Endodermal cell (in vitro differentiated cells): Measurements from ENCODE around the gene BCOR.

DNA sequence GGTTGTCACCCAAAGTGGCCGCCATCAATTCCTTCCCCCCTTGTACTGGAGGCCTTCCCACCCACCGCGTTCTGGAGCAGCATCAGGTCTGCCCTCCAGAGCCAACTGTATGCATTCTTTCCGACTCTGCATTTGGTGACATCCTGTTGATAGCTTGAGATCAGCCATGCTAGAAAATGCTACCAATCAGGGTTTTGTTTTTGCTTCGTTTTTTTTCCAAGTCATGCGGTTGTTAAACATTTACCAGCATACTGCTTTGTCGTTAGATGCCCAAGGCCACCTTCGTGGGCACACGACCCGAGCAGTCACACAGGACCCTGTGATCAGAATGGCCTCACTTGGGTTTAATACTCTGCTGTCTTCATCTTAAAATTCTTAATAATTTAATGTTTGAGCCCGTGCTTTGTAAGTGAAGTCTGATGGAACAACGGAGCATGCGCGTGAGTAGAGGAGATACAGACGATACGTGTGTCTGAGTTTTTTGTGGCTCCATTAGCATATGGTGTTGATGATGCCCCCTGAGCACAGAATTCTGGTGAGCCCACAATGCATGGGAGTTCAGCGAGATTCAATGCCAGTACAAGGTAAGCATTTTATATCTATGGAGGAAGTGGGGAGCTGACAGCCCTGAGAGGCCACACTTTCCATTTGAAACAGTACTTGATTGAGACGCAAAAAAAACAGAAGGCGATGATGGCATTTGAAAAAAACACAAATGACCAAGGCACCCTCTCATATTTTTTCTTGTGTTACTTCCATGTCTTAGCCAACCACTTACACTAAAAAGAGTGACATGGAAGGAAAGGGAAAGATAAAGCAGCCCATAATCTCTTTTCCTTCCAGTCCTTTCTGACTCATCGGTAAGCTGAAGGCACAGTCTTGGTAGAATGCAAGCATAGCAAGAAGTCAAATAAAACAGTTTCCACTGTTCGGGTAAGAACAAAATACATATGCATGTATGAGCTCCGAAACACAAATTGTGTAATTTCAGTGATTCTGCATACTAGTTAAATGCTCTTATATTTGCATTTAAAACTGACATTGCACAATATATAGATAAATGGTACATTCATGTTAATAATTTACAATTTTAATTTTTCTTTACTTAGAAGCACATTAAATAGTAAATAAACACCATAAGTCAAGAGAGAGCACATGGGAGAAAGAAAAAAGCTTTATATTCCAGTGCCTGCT, 323.5 kb downstream of the BCOR start:
- PRO-cap: no peak

DNA sequence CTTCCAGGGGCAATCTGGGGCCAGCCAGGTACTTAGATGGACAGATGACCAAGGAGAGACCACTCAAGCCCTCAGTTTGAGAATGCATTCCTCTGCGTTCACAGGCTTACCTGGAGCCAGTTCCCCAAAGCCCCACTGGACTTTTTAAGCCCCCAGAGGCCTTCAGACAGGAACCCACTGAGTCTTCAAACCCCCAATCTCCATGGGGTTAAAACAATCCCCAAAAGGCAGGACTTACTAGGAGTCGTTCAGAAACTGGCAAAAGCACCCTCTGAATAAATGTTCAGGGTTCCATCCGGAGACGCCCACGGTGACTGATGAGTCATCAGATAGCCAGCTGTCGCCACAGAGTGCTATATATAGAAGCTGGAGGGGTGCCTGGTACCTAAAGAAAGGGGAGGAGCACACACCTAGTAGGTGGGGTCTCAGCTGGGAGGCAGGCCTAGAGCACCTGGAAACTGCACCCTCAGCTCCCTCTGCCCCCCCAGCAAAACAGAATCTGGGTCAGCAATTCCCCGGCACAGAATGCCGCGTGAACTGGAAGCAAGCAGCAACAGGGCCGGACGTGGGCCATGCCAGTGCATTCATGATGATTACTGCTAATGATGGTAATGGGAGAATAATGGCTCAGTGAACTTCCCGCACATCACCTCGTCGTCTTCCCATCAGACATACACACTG, 242.1 kb downstream of the BCOR start:
- PRO-cap: no peak

GRCh38 chrX:39905380-39906080, 192.2 kb downstream of the BCOR start:
- PRO-cap: no peak

DNA sequence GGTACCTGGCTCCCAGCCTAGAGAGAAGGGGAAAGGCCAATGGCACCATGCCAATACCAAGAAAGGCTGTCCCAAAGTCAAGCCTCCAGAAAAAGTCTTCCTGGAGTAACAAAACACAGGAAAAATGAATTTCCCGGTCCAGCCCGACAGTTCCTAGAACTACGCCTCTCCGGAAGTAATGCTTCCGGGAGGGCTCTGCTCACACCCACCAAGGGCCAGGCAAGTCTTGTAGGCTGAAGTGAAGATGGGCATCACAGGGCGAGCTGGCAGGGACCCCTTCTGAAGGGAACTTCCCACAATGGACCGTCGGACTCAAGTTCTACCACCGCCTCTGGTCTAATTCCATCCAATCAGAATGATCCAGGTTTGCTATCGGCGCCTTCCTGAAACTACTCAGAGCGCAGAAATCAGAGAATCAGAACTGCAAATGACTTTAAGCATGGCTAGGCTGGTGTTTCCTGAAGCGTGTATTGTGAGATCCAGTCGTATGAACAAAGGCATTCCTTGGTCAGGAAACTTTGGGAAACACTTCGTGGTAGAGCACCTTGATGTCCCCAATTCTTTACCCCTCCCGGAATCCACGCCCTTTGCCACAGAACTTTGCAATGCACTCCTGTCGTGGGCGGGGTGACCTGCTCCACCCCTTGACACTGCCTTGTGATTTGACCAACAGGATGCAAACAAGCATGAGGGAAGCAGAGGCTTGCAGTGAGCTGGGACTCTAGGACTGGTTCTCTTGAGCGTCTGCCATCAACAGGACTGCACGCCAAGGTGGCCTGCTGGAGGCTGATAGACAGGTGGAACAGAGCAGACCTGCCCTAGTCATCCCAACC, 127.8 kb downstream of the BCOR start:
- PRO-cap: no peak

- PRO-cap: no peak
These were observed 9.9 kb downstream of the BCOR start for GRCh38 chrX:40087629-40088467.

- PRO-cap: bidirectional peak, plus-strand start at chrX:40097605, minus-strand start at chrX:40097475; bidirectional peak, plus-strand start at chrX:40097690, minus-strand start at chrX:40097615; bidirectional peak, plus-strand start at chrX:40098163, minus-strand start at chrX:40097958
These were observed at the start of gene BCOR for GRCh38 chrX:40097137-40098049. BCOR (minus strand) TSS chrX:40097958.

GRCh38 chrX:40141232-40141521, 43.4 kb upstream of the BCOR start:
- PRO-cap: unidirectional peak, minus-strand start at chrX:40141293

DNA sequence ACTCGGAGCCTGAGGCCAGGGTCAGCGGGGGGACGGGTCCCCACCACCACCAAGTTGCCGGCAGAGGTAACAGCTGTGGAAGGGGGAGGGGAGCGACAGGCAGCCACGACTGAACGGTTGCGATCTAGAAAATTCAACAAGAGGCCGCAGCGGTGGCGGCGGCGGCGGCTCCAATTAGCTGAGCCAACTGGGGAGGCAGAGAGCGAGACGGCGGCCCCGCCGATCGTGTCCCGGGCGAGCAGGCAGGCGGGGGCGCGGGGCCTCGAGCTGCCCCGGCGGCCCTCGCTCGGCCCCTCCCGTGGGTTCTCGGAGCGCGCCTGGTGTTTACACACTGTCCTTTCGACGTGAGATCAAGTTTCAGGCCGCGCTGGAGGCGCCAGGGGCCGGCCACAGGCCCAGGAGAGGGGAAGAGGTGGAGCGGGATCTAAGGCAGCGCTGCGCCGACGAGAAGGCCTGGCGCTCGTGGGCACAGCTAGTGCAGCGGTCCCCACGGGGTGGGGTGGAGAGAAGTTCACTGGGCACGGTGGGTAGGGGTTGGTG, 53.9 kb upstream of the BCOR start:
- PRO-cap: no peak

GRCh38 chrX:40168794-40169013, 70.9 kb upstream of the BCOR start:
- PRO-cap: no peak

DNA sequence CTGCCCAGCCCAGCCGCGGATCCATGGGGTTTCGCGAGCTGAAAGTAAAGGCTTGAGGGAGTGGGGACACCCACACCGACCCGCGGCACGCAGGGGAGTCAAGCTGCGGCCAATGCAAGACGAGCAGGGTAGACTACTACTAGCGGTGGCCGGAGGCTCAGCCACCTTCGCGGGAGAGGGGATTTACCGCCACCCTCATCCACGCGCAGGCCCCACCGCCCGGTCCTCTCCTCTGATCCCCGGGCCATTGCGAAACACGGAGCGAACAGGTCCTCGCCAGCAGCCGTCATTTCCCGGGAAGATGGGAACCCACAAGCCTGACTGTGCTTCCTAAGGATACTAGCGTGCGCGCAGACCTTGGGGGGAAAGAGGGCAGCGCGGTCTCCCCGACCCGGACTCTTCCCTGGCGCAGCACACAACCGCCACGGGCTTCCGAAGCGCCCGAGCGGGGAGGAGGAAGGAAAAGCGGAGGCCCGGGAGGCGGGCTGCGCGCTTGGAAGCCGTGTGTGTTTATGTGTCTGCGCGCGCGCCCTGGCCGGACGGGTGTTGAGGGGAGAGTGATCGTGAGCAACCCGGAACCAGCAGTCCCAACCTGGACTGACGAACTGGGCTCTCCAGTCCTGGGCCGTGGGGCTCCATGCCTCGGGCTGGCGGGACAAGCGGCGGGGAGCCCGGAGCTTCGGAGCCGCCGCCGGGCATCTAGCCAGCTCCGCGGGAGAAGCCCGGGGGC, 74.5 kb upstream of the BCOR start:
- PRO-cap: unidirectional peak, minus-strand start at position 559 of the sequence; unidirectional peak, minus-strand start at position 599 of the sequence

GRCh38 chrX:40173360-40173977, 75.7 kb upstream of the BCOR start:
- PRO-cap: no peak

GRCh38 chrX:40570349-40571118, 10.2 kb upstream of the ATP6AP2 start:
- PRO-cap: no peak

- PRO-cap: no peak
These were observed 9.7 kb upstream of the ATP6AP2 start for GRCh38 chrX:40571119-40571435.

DNA sequence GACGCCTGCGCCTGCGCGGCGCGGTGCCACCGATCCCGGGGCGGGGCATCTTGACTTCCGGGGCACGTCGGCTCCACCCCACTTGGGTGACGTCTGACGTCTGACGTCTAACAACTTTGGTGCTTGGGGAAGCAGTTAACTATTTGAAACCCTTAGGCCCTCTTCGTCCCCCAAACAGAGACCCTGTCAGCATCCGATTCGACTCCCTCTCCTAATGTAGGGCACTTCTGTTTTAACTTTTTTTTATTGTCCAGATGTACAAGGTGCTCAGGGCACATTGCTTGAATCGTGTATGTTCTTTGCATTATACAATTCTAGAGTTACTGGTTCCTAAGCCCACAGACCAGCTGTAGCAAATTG, 244 bp upstream of the CXorf38 start:
- PRO-cap: bidirectional peak, plus-strand start at position 152 of the sequence, minus-strand start outside the sequence

DNA sequence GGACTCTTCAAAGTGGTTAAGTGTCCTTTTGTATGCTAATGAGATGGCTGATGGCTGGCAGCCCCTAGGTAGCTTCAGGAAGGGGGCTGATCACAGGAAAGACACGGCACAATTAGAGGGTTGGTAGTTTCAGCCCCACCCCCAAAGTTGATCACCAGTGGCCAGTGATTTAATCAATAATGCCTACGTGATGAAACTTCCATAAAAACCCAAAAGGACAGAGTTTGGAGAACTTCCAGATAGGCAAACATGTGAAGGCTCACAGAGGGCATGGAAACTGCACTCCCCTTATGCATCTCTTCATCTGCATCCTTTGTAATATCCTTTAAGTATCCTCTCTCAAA, 16.5 kb upstream of the CXorf38 start:
- PRO-cap: no peak

- PRO-cap: no peak
These were observed 494 bp downstream of the MED14 start for GRCh38 chrX:40734763-40735333.

GRCh38 chrX:41009886-41010963, 75.0 kb upstream of the USP9X start:
- PRO-cap: no peak

DNA sequence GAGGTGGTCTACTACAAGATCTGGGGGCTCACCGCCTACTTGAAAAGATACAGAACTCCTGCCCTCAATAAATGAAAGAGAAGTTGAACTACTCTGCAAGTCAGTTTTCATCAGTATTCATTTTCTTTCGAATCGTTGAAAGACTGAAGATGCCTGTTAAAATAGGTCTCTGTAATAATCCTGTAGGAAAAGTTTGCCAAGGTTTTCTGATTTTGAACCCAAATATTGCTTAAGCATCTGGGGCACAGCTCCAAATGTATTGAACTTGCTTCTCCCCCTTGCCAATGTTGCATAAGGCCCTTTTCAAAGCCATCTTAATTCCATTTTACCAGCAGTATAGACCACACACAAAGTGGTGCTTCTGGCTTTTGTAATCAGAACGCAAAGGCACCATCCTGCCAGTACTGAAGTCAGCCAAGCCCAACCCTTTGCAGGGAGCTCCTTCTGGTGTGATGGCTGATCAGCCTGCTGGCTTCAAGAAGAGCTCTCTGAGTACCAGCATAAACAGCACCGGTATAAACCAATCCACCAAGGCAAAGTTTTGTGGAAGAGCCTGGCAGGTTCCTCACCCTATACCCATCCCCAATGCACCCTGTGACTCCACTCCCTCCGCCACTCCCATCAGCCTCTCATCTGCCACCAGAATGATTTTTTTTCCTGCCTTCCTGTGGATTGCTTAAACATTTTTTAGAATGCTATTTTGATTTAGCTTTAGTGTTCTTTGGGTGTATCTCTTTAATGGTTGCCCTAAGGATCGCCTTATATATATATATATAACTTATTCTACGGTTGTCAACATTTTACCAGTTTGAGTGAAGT, 39.2 kb upstream of the USP9X start:
- PRO-cap: no peak

DNA sequence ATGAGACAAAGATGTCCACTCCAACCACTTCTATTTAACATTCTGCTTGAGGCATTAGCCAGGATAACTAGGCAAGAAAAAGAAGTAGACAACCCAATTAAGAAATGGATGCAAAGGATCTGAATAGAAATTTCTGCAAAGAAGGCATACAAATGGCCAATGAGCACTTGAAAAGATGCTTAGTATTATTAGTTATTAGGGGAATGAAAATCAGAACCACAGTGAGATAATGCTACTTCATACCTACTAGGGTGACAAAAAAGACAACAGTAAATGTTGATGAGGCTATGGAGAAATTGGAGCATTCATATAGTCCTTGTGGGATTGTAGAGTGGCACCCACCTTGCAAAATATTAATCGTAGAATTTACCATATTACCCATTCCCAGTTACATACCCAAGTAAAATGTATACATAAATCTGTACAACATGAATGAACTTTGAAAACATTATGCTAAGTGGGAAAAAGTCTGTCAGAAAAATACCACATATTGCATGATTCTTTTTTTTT, 73.8 kb downstream of the USP9X start:
- PRO-cap: no peak

- PRO-cap: no peak
These were observed 80.7 kb downstream of the USP9X start for GRCh38 chrX:41165841-41166348.